ENCODE data around the genes ATXN2L, ATP2A1 and RABEP2.

GRCh38 chr16:28822250-28823373, at the start of gene ATXN2L:
Gene ATXN2L (plus strand): TSS chr16:28822999.
- PRO-cap, result bidirectional peak, plus-strand start at chr16:28822729, minus-strand start at chr16:28822596; bidirectional peak, plus-strand start at chr16:28823038, minus-strand start at chr16:28822933
- RAMPAGE, long total RNA, 2 experiments, result start-site peak on the plus strand in 2 of 2 experiments, at chr16:28822680-28822759 at its widest, 59 to 181 reads per replicate

- PRO-cap, result no peak
- RAMPAGE, long total RNA, 2 experiments, result no peak in any of the 2 experiments
These were observed 10.1 kb downstream of the ATXN2L start for GRCh38 chr16:28832430-28833718.

- PRO-cap, result no peak
- RAMPAGE, long total RNA, 2 experiments, result no peak in any of the 2 experiments
These were observed at the start of gene ATP2A1 for GRCh38 chr16:28877757-28878748. Gene ATP2A1 (plus strand): TSS chr16:28878488.

DNA sequence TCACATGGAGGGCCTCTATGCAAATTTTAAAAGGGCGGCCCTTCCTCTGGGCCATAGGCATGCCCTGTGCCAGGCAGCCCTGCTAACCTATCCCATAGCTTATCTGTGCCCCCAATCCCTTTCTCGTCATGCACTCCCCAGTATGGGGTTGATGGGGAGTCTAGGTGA, 933 bp downstream of the RABEP2 start:
- PRO-cap, result no peak
- RAMPAGE, long total RNA, 2 experiments, result no peak in any of the 2 experiments

GRCh38 chr16:28924389-28925312, at the start of gene RABEP2:
Gene RABEP2 (minus strand): TSS chr16:28925238.
- PRO-cap, result bidirectional peak, plus-strand start at chr16:28925263, minus-strand start at chr16:28925195
- RAMPAGE, long total RNA, 2 experiments, result start-site peak on the minus strand in 2 of 2 experiments, at chr16:28925161-28925231 at its widest, 39 to 87 reads per replicate

GRCh38 chr16:28932708-28932907, 837 bp downstream of the CD19 start:
- PRO-cap, result no peak
- RAMPAGE, long total RNA, 2 experiments, result no peak in any of the 2 experiments

DNA sequence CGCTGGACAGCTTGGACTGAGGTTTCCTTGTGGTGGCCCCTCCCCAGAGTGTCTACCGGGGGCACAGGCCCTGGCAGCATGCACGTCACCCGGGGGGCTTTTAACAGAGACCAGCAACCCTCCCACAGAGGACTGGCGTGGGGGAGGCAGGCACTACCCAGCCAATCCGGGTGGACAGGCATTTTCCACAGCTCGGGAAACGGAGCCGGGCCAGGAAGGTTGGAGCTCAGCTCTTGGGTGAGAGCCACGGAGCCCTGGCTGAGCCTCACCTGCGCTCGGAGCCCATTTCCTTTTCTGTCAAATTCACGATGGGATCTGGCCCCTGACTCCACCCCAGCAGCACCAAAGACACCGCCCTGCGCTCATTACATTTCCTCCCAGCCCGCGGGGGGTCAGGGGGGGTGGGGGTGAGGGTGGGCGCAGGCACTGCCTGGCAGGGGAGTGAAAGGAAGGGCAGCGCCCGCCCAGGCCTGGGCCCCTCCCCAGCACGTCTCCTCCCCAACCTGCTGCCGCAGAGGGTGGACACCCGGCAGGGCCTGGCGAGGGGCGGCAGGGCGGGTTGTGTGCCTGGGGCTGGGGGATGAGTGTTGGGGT, 145.3 kb downstream of the LAT start:
- PRO-cap, result no peak
- RAMPAGE, long total RNA, 2 experiments, result no peak in any of the 2 experiments

DNA sequence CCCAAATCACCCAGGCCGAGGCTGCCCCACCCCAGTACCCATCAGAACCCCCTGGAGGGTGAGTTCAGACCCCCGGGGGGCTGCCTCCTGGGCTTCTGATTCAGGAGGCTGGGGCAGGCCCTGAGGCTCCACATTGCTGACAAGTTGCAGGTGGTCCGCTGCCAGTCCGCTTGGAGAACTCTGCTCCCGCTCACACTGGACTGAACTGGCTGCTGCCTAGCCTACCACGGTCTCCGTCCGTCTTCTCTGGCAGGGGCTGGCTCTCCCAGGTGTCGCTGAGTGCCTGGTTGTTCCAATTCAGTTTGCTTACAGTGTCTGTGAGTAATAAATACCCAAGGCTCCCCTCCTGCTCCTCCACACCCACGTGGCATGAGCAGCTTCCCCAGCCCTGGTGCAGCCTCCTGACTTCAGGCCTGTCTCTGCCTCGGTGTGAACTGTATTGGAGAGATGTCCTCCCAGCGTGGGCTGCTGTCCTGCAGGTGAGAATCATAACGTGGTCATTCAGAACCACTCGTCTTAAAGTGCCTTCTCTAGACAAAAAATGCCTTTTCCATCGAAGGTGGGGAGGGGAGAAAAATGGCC, 163.4 kb downstream of the LAT start:
- PRO-cap, result no peak
- RAMPAGE, long total RNA, 2 experiments, result no peak in any of the 2 experiments

DNA sequence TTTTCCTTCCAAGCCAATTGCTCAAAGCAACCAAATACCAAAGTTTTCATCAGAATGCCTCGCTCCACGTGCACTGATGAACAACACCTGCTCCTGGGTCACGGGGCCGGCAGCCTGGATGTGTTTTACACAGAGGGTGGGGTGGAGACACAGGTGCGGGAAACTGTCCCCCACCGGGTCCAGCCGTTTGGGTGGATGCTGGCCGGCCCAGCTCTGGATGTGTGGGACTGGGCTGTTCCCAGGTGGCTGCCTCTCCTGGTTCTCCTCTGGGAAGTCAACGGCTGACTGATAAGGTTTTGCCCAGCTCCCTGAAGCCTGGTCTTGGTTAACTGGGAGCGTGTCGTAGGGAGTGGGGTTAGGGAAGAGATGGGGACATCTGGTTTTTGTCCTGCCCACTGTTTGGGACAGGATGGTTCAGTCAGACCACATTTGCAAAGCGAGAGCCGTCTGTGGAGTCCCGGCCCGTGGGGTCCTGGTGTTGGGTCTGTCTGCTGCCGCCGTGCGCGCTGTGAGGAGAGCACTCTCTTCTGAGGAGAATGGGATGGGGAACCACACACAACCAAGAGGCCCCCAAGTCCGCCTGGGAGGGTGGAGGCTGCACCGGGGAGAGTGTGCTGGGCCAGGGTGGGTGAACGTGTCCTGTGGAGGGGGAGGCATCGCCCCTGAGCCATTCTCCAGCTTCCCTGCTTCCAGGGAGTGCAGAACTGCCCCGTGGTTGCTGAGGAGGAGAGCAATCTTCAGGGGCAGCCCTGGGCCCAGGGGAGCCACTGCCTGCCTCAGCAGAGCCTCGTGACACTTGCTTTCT, 173.0 kb downstream of the LAT start:
- PRO-cap, result no peak
- RAMPAGE, long total RNA, 2 experiments, result no peak in any of the 2 experiments

DNA sequence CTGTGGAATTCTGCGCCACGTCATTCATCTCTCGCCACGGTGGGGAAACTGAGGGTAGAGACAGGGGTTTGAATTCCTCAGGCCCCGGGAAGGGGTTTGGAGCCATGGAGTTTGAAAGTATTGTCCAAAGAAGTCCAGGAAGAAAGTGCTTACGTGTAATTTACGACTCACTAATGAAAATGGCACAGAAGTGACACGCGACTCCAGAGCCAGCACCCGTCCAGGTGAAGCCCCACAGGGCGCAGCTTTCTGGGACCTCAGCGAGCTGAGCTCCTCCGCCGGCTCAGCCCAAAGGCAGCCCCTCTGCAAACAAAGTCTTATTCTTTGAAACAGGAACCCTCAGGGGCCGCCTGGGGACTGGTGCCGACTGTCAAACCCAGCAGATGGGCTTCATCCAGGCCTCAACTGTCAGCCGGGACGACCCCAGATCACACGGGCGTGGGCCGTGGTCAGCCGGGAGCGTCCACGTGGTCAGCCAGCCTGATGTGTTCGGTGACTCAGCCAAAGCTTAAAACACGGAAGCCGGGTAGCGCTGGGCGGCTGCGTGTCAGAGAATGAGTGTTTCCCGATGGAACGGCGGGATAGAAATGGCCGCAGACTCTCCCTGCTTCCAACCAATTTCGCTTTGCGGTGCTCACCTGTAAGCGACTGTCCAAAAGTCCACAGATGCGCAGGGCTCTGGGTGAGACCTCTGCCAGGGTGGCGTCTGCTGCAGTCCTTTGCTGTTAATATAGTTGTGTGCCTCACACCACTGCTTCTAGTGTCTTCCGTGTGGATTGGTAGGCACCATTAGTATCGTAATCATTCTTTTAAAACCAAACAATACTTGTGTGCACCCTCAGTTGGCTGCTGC, 200.2 kb downstream of the LAT start:
- PRO-cap, result bidirectional peak, plus-strand start at position 511 of the sequence, minus-strand start at position 487 of the sequence
- RAMPAGE, long total RNA, 2 experiments, result no peak in any of the 2 experiments

DNA sequence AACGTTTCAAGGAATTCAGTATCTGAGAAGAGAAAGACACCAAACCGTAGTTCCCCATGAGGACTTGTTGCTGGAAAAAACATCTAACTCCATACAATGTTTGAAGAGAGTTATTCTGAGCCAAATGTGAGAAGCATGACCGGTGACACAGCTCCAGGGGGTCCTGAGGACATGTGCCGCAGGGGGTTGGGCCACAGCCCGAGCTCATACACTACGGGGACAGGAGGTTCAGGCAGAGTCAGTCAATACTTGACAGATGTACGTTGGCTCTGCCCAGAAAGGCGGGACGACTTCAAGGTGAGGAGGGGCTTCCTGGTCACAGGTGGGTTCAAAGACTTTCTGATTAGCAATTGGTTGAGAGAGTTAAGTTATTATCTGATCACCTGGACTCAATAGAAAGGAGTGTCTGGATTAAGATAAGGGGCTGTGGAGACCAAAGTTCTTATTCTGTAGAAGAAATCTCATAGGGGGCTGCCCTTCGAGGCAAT, 143.8 kb downstream of the NPIPB11 start:
- PRO-cap, result no peak
- RAMPAGE, long total RNA, 2 experiments, result no peak in any of the 2 experiments

DNA sequence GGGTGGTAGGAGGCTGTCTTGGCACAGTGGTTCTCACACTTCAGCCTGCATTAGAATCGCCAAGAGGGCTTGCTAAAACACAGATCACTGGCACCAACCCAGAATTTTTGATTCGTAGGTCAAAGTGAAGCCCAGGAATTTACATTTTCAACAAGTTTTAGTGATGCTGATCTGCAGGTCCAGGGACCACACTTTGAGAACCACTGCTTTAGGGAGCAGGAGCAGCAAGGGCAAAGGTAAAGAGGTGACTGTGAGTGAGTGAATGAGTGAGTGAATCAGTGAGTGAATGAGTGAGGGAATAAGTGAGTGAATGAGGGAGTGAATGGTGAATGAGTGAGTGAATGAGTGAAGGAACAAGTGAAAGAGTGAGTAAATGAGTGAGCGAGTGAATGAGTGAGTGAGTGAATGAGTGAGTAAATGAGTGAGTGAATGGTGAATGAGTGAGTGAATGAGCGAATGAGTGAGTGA, 133.5 kb downstream of the NPIPB11 start:
- PRO-cap, result no peak
- RAMPAGE, long total RNA, 2 experiments, result no peak in any of the 2 experiments

DNA sequence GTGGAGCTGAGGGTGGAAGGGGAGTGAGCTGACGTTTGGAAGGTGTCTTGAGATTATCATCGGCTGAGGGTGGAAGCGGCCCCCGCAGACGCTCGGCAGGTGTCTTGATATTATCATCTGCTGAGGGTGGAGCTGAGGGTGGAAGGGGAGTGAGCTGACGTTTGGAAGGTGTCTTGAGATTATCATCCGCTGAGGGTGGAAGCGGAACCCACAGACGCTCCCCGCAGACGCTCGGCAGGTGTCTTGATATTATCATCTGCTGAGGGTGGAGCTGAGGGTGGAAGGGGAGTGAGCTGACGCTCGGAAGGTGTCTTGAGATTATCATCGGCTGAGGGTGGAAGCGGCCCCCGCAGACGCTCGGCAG, 24.5 kb downstream of the NPIPB11 start:
- PRO-cap, result no peak
- RAMPAGE, long total RNA, 2 experiments, result no peak in any of the 2 experiments

DNA sequence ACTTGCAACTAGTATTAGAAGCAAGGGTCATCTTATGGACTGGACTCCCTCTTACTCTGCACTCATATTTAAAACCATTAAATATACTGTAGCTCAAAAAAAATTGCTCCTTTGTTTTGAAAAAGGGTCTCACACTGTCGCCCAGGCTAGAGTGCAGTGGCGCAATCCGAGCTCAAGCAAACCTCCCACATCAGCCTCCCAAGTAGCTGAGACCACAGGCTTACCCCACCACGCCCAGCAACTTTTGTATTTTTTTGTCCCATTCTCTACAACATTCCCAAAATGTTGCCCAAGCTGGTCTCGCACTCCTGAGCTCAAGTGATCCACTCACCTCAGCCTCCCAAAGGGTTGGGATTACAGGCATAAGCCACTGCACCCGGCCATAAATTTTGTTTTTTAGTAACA, 91.0 kb upstream of the SPN start:
- PRO-cap, result no peak
- RAMPAGE, long total RNA, 2 experiments, result no peak in any of the 2 experiments

DNA sequence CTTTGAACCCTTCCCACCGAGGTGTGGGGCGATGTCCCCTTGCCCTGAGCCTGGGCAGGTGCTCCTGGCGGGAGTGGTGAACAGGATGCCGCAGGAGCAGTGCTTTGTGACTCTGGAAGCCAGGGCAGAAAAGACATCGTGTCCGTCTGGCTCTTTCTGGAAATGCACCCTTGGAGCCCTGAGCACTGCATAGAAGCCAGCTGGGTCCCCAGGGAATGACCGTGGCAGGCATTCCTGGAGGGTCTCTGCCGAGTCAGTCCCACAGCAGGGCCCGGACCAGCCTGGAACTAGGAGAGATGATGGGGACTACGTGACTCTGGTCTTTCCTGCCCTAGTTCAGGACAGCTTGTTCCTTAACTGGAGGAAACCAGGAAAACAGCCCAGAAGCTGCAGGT, 33.7 kb upstream of the SPN start:
- PRO-cap, result unidirectional peak, minus-strand start at position 166 of the sequence
- RAMPAGE, long total RNA, 2 experiments, result no peak in any of the 2 experiments

DNA sequence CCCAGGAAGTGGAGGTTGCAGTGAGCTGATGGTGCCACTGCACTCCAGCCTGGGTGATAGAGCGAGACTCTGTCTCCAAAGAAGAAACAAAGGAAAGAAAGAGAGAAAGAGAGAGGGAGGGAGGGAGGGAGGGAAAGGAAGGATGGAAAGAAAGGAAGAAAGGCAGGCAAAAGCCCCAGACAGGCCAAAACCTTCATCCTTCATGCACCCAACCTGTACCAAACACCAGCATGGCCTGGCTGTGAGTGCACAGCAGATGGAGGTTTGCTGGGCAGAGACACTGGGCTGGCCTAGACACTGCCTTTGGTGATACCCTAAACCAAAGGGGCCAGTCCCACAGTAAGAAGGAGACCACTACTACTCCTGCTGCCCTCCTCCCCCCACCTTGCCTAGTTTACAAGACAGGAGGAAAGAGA, 18.9 kb downstream of the QPRT start:
- PRO-cap, result no peak
- RAMPAGE, long total RNA, 2 experiments, result no peak in any of the 2 experiments

DNA sequence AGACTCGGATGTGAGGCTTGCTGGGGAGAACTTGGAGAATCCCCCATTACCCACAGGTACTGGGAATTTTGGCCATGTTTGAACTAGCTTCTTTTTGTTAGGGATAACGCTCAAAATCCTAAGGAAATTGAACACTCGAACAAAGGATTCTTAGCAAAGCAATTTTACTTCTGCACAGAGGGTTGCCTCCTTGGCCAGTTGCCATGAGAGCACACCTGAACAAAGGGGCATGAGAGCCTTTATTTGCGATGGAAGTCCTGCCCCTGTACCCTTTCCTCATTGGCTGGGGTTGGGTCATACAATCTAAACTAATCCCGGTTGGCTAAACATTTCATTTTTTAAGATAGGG, 30.6 kb downstream of the QPRT start:
- PRO-cap, result no peak
- RAMPAGE, long total RNA, 2 experiments, result no peak in any of the 2 experiments

DNA sequence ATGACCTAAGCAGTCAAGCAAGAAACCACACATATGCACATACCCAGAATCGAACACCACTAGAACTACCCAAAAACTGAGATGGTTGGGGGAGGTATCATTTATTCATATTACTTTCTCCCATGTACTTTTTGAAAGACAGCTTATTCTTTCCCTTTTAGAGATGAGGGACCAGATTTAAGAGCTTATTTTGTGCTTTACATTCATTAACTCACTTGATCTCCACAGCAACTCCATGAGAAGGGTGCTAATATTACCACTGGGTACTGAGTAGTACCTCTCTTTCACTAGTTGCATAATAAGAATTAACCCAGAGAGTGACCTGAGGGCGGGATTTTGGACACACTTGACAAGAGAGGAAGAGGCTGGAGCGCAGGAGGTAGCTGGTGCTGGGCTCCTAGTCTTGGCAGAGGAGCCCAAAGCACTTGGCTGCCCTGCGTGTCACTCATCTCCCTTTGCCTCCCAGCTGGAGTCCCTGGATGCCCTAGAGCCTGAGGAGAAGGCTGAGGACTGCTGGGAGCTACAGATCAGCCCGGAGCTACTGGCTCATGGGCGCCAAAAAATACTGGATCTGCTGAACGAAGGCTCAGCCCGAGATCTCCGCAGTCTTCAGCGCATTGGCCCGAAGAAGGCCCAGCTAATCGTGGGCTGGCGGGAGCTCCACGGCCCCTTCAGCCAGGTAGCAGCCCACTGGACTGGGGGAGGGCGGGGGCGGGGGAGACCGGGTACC, 1.8 kb upstream of the MAZ start:
- PRO-cap, result unidirectional peak, plus-strand start at position 352 of the sequence; unidirectional peak, plus-strand start at position 497 of the sequence
- RAMPAGE, long total RNA, 2 experiments, result start-site peak on the plus strand in 2 of 2 experiments, centred at positions 353 to 492 of the sequence, 20 to 27 reads per replicate

- PRO-cap, result no peak
- RAMPAGE, long total RNA, 2 experiments, result no peak in any of the 2 experiments
These were observed 3.9 kb downstream of the MVP start for GRCh38 chr16:29824152-29824473.

DNA sequence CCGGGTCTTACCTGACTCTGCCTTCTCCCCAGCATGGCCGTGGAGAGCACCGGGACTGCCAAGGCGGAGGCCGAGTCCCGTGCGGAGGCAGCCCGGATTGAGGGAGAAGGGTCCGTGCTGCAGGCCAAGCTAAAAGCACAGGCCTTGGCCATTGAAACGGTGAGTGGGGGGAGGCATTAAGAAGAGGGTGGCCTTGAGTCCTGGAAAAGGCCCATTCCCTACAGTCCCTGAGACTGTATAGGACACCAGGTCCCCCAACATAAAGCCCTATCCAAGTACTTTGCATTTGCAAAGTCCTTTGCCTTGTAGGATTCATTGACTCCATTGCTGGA, 16.9 kb downstream of the CDIPT start:
- PRO-cap, result no peak
- RAMPAGE, long total RNA, 2 experiments, result no peak in any of the 2 experiments

Measured in right atrium auricular region (tissue), 2 donors.